SJSA1 (cell line): Measurements from ENCODE around the gene CRTAM.

GRCh38 chr11:122069967-122070302 lies 46.1 kb downstream of the BLID start:
- RAMPAGE, long total RNA: no peak

DNA sequence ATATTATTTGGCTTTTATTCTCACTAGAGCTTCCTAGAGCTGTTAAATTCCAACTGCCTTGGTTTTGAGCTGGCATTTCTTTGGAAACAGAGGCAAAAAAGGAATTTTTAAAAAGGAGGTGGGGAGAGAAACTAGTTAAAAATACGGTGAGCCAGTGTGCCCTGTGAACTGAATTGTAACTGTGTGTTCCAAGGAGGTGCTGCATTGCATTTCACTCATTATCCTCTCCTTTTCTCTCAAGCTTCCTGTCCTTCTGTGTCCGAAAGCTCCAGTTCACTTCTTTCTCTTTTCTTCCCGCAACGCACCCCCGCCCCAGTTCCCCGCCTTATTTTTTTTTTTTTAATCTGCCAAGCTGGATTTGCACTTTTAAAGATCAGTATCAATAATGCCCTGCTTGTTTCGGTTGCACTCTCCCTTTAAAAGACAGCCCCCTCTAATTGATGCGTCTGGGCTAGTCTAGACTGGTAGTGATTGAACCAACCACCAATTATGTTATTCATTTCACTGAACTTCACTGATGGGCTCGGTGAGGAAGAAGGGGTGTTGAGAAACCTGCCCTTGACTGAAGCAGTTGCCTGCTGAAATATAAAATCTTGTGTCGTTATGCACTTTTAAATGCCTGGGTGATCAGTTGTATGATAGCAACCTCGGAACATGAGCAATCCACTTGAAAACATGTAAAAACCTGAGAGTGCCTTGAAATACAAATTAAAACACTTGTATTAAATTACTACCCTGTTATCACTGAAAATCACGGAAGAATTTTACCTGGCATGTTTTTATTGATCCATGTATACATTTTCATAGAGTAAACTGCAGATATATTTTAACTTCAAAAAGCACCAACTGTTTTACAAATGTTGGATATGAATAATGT lies 18.4 kb downstream of the BLID start:
- RAMPAGE, long total RNA: no peak

DNA sequence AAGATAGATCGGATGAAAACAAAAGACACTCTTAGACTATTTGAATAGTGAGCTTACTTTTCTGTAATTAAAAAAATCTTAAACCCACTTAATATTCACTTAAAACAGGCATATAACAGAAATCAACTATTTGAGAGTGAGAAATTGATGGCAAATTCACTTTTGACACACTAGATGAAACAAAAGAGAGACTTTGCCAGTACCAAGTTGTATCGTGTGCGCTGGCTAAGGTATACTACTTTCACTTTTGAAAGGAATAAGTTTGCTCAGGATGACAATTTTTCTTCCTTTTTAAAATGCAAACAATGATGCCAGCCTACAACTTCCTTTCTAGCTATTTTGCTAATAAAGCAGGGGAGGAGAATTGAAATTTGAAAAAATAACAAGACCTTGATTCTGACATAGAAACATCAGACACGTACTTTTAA lies 41.5 kb upstream of the BLID start:
- RAMPAGE, long total RNA: no peak

- RAMPAGE, long total RNA: no peak
Measured at GRCh38 chr11:122681787-122682317, 26.3 kb downstream of the UBASH3B start.

GRCh38 chr11:122690773-122691859 lies 35.6 kb downstream of the UBASH3B start:
- RAMPAGE, long total RNA: no peak

DNA sequence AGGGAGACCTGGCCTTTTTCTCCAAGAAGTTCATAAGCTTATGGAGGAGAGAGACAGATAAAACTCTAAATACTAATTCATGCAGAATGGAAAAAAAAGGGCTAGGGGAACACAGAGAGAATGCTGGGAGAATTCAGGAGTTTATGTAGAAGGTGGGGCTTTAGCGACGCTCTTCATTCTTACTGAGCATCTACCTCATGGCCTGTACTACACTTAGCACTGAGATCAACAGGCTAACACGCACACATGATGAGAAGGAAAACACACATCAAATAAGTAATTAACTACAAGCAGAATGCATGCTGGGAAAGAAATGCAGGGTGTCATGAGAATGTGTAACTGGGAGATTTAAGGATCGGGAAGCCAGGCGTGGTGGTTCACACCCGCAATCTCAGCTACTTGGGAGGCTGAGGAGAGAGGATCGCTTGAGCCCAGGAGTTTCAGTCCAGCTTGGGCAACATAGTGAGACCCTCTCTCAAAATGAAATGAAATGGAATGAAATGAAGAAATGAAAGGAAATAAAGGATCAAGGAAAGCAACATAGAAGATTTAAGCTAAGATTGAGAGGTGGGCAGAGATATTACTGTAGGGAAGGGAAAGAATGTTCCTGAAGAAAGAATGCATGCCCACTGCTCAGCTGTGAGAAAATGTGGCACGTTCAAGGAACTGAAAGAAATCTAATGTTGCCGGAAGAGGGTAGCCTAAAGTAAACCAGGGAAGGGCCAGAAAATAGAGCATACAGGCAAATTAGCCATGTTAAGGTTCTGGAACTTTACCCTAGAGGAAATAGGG lies 81.1 kb downstream of the UBASH3B start:
- RAMPAGE, long total RNA: no peak

DNA sequence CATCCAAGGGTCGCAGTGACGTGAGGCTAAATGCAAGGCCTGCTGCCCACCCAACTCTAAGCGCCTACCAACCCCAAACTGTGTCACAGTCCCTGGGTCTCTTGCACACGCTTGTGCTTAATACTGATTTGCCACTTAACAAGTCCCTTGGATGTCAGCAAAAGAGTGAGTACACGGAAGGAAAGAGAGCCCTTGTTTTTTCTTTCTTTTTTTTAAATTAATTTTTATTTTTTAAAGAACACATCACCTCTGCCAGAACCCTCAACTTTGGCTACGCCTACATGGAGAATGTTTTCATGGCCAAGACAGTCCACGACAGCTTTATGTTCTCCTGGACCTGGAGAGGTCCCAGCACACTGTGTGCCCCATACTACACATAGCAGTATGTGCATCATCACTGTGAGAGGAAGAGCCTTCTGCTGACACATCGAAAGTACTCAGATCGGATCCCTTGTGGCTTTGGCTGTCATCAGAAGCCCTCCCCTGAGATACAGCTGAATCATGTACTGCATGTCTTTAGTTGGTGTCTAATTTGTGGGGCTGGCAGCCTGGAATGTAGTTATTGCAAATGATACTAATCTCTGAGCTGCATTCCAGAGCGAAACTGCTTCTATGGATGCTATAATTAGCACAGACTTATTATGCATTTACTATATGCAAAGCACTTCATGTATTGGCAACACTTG lies 89.5 kb upstream of the CRTAM start:
- RAMPAGE, long total RNA: no peak

DNA sequence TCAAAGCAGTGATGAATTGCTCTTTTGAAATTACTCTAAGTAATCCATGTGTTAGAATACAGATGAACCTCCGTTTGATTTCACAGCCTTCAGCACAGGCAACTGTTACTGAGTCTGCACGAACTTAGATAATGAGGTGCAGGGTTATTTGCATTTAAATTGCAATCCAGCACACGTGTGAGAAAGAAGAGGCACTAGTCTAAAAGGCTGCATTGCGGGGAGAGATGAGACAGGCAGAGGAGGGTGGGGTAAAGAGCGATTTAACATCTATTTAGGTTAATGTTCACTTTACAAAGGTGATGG lies 24.9 kb upstream of the CRTAM start:
- RAMPAGE, long total RNA: no peak

DNA sequence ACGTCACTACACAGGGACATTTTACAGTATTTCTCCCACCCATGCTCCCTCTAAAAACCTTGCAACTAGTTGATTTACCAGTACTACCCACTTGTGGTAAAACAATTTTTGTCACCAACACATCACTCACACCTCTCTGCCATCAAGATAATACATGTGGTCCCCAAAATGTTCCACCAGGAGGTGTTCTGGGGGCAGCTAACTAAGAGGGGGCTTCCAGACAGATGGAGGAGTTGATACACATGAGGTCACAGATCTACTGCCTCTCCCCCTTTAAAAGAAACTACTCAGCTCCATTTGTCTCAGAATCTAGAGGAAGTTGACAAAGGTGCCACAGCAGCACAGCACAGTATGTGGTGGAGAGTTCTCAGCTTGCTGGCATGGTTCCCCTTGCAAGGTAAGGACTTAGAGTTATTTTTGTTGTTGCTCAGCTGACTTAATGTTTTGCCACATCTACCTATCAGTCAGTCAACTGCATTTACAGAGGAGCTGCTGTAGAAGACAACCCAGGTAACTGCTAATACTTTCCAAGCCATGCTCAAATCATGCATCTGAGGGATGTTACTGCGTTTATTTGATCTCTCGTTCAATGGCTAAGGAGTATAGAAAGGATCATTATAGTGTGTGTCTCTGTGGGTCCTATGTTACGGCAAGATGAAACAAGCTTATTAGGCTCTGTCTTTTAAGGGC lies at the start of gene CRTAM:
TSS of gene CRTAM (plus strand) at position 305 of the 690 bp plus-strand sequence.
- RAMPAGE, long total RNA: no peak

DNA sequence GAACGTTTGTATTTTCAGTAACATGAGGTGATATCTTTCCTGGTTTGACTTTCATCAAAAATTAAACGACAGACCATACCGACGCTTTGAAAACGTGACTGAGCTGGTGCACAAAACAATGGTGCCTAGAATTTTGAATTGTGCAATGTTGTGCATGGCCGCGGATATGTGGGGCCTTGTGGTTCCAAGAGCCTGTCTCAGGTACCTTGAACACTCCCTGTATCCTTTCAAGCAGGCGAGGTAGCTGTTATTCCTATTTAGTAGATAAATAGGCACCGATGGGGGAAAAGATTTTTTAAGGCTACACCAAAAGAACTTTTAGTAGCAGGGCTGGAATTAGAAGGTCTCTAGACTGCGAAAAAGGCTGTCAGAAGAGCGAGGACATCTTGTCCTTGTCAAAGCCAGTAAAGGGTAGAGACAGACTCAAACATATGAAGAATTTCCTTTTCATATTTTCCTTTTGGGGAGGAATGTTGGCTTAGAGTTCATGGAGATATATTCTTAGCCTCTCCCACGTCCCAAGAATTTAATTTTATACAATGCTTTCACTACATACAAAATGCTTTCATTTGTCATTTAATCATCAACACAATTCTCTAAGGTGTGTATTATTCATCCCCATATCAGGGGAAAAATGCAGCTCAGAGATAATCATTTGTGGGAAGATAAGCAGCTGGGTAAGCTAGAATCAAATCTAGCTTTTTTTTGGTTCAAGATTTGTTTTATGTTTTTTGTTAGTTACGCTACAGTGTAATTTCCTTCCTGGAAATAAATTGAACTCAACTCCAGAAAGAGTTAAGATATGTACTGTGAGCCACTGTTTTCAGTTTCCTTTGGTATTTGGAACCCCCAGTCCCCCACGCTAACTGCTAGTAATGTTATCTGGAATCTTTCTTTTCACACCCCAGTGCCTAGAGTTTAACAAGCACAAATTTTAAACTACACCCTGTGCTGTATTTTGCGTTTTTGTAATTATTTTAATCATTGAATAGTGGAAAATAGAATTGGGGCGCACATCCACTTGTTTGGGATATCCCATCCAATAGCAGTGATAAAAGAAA lies 1.7 kb upstream of the HSPA8 start:
- RAMPAGE, long total RNA: no peak

- RAMPAGE, long total RNA: no peak
Measured at GRCh38 chr11:123074676-123075105, 12.8 kb upstream of the HSPA8 start.

DNA sequence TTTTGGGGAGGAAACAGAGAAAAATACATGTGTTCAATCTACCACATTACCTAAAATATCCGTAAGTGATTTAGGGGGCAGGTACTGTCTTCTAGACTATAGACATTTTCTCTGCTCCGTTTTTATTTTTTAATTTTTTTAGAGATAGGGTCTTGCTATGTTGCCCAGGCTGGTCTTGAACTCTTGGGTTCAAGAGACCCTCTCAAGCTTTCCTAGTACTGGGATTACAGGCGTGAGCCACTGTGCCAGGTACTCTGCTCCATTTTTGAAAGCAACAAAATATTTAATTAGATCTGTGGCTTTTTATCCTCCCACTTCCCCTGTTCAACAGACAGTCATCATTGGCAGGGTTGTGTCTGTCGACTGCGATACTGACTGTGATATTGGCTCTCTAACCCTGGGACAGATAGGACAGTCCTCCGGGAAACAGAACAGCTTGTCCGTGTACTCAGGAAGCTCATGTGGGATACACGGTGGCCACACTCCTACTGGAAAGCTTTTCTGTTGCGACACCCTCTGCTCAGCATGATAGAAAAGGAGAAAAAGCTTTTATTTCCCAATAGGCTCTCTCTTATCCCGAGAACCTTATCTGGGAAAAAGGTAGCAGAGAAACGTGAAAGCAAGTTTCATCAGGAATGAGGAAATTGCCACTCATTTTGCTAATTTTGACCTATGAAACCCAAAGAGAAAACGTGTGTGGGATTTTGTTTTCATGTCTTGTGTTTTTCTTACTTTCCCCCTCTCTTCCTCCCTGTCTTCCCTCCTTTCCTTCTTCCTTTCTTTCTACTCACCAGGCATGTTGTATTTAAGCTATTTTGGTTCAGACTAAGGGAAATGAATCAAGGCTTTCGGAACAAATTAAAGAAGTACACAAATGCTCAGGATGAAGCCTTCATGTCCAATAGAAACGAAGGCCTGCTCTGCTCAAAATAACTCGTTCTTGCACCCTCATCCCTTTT lies 60.4 kb upstream of the HSPA8 start:
- RAMPAGE, long total RNA: no peak

DNA sequence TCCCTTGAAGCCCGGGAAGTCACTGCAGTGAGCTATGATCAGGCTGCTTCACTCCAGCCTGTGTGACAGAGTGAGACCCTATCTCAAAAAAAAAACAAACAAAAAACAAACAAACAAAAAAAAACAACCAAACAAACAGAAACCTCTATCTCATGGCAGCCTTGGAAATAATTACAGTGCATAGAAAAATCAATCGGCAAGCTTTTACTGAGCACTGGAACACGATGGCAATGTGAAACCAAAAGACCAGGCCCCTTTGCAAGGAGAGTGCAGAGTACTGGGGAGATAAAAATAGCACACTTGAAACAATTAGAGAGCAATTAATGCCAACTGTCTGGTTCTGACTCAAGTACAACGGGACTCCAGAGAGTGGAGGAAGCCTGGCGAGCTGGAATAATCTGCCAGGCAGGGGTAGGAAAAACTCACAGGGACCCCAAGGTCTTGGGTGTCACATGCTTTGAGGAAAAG lies 112.9 kb upstream of the CLMP start:
- RAMPAGE, long total RNA: no peak

DNA sequence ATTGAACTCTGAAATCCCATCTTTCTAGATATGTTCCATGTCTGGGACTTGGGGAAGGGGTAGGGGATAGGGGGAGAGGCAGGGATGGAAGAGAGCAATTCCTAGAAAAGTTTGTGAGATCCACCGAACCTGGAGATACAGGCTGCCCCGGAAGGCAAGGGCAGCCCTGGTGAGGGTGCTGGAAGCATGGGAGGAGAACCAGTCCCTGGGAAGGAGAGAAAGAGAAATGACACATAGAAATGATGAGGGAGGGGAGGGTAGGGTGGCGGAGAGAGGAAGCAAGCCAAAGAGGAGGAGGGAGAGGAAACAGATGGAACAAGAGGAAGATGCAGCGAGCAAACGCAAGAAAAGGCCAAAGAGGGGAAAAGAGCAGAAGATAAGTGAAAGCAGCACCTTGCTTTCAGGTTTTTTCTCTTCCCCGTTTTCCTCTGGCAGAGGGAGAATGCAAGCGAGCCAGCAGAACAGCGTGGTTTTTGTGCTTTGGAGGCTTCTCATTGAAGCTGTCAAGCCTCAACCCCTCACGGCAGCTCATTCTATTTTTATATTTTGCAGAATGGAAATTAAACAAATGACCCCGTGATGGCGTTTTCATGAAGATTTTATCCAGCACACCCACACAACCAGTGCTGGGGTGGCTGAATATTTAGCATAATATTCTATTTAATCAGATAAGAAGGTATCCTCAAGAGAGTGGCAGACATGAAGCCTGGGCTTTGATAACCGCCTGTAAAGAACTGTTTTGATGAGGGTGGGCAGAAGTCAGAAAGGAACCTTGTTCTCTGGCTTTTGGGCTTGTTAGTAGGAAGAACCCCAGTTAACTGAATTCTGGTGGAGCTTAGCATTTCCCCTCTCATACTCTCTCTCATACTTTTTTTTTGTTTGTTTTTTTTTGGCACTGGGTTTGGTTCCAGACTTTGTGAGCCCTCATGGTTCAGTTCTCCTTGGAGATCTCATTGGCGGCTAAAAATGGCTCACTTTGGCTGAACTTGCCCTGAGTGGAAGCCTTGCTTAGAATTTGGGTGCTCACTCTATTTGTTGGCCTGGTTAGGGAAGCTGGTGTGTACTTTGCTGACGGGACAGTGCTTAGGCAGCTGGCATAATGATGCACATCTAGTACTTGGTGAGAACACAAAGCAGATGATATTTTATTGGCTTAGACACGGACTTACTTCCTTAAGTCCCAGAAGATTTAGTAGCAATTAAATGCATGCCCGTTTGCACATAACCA lies 67.0 kb upstream of the GRAMD1B start:
- RAMPAGE, long total RNA: no peak

GRCh38 chr11:123489785-123490550 lies 59.9 kb downstream of the GRAMD1B start:
- RAMPAGE, long total RNA: no peak

- RAMPAGE, long total RNA: start-site peak on the plus strand at chr11:123559339-123559383, 16 and 7 reads in 2 replicates
Measured at GRCh38 chr11:123559136-123559793, 95.2 kb downstream of the SCN3B start.

DNA sequence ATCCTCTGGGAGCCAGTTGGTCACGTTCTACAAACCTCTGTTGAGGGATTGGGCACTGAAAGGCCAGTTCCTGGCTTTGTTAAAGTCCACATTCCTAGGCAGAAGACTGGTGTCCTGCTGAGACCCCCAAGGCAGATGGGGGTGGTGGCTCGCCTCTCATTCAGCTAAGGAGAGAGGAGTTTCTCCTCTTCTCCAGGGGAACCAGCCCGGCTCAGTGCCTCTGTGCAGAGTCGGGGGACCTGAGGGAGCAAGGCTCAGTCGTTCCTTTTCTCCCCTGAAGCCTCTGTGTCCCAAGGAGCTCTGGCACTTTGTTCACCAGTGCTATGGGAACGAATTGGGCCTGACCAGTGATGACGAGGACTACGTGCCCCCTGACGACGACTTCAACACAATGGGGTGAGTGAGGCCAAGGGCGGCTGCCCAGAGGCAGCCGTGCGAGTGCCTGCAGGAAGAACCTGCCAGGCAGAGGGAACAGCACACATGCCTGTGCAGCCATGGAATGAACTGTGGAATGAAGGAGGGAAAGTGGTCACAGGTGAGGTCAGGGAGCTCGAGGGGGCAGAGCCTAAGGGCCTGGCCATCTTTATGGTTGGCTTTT lies 51.2 kb downstream of the SCN3B start:
- RAMPAGE, long total RNA: no peak

DNA sequence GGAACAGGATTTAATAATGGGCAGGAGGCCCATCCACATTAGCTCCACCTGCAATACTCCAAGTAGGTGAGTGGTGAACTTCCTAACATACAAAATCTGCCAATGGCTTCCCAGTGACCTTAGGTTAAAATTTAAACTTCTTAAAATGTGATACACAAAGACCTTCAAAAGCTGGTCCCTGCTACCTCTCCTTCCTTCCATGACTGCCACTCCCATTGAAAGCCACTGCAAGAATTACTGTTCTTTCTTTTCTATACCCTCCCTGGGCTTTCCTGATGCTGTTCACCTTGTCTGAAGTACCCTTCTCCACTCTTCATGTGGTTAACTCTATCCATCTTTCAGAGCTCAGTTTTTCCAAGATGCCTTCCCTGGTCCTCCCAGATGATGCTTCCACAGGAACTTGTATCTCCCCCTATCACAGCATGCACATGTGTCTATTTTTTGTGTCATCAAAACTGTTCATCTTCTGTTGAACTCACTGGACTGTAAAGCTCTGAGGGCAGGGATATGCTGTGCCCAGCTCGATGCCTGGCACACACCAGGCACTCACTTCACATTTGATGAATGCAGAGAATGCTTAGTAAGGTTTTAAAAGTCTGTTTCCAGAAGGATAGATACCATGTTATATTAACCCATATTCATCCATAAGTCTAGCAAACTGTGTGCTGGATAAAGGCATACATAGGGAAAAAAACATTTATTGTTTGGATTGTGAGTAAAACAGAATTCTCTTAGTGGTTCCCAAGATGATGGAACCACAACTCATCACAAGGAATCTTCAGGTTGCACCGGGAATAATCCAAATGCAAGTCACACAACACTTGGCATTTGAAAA lies 7.1 kb downstream of the ZNF202 start:
- RAMPAGE, long total RNA: no peak

- RAMPAGE, long total RNA: no peak
Measured at GRCh38 chr11:123742236-123742801, 859 bp upstream of the ZNF202 start.

DNA sequence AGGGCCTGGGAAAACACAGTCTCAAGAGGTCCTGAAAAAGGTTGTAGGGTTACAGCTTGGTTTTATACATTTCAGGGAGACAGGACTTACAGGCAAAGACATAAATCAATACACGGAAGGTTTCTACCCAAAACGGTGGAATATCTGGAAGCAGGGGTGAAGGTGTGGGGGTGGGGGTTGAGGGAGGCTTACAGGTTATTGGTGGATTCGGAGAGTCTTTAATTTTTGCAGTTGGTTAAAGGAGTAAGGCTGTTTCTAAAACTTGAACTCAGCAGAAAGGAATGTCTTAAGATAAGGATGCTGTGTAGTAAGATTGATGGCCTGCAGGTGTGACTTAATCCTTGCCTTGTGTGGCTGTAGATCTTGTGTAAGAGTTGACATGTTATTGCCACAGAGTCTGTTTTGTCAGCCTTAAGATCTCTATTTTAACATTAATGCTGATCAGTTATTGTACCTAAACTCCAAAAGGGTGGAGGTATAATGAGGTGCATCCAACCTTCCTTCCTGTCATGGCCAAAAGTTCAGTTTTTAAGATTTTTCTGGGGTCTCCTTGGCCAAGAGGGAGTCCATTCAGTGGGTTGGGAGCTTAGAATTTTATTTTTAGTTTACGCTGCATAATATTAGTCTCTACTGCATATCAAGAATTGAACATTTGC lies 16.5 kb upstream of the OR6M1 start:
- RAMPAGE, long total RNA: no peak